Rectum (tissue), 1 donor: ENCODE results near the genes OR4A5, OR4A16, OR5J2 and OR8H1.

- PRO-cap, result unidirectional peak, minus-strand start at chr11:47187589
These were observed 1.0 kb upstream of the PACSIN3 start for GRCh38 chr11:47186915-47187995.

- PRO-cap, result no peak
These were observed 5.0 kb downstream of the MYBPC3 start for GRCh38 chr11:47347241-47348119.

DNA sequence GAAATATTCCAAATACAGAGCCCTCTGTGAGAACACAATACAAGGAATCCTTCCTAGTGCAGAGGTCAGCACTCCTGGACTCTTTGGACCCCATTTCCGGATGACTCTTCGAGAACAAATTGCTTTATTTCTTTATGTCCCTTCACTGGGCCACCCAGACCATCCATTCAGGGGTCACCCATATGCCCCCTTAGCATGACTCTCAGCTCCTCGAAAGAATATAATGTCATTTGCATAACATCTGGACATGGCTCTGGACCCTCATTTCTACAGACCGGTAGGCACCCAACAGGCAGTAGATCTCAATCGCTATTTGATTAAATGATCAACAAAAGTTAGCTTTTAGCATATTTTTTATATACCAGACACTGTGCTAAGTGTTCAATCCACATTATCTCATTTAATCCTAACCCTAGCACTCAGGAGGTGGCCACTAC, 12.6 kb upstream of the MYBPC3 start:
- PRO-cap, result no peak

GRCh38 chr11:47376249-47377480, 1.7 kb downstream of the SPI1 start:
- PRO-cap, result no peak

GRCh38 chr11:47377924-47378253, 458 bp downstream of the SPI1 start:
- PRO-cap, result no peak

GRCh38 chr11:47392778-47393742, 14.7 kb upstream of the SPI1 start:
- PRO-cap, result no peak

GRCh38 chr11:47589921-47590651, 3.6 kb downstream of the FAM180B start:
- PRO-cap, result unidirectional peak, minus-strand start at chr11:47589996

DNA sequence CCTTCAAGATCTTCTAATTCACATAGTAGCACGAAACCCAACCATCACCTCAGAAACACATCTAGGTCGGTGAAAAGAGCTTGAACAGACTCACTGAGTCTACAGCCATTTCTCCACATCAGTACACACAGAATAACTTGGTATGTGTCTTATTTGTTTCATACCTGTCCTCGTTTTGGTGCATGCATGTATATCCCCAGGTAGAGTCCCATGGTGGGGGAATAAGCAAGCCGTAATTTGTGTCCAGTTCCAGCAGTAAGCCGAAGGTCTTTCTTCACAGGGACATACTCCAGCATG, 12.7 kb downstream of the NUP160 start:
- PRO-cap, result no peak

- PRO-cap, result no peak
These were observed 10.9 kb downstream of the NUP160 start for GRCh38 chr11:47836796-47838025.

- PRO-cap, result unidirectional peak, minus-strand start at chr11:47849240
These were observed 881 bp upstream of the NUP160 start for GRCh38 chr11:47849131-47849330.

DNA sequence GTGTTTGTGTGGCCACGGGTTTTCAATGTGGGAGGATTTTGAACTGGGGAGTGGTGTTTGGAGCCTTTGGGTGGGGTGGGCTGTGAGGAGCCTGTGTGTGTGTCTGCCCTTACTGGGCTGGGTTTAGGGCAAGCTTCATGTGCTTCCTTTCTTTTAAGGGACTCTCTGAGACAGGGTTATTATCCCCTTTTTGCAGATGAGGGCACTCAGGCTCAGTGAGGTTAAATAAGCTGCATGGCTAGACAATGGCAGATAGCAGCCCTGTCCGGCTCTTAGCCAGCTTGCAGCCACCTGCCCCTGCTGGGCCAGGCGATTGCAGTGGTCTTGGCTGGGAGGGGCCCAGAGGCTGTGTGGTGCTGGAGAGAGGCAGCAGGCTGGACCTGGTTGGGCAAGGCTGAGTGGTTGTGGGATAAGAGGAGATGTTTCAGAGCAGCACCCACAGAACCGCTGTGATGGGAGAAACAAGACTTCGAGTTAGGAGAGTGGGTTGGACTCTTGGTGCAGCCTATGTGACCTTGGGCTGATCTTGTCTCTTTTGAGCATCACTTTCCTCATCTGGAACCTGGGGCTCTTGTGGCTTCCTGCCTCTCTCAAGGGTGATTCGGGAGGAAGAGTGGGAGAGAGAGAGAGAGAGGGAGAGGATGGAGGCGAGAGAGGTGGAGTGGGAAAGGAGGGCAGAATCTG, 25.5 kb downstream of the PTPRJ start:
- PRO-cap, result no peak

DNA sequence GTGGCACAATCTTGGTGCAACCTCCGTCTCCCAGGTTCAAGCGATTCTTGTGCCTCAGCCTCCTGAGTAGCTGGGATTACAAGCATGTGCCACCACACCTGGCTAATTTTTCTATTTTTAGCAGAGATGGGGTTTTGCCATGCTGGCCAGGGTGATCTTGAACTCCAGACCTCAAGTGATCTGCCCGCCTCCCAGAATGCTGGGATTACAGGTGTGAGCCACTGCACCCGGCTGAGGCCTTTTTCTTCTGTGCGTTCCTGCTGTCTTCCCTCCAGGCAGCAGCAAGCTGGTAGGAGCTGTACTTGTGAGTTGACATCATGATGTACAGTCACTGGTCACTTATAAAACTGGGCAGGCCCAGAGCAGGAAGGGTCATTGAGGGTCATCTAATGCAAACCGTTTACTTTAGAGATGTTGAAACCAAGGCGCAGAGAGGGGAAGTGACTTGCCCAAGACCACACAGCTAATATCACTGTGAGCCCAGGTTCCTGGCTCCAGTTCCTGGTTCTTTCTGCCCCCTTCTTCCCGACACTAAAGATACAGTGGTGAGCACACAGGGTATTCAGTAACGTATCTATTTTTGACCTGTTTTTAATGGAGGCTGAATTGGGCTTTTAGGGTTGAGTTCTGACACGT, 27.2 kb downstream of the PTPRJ start:
- PRO-cap, result no peak

- PRO-cap, result no peak
These were observed 28.6 kb downstream of the PTPRJ start for GRCh38 chr11:48008835-48009483.

GRCh38 chr11:48077807-48078614, 97.7 kb downstream of the PTPRJ start:
- PRO-cap, result no peak

GRCh38 chr11:48114432-48114855, 102.2 kb upstream of the OR4B1 start:
- PRO-cap, result no peak

DNA sequence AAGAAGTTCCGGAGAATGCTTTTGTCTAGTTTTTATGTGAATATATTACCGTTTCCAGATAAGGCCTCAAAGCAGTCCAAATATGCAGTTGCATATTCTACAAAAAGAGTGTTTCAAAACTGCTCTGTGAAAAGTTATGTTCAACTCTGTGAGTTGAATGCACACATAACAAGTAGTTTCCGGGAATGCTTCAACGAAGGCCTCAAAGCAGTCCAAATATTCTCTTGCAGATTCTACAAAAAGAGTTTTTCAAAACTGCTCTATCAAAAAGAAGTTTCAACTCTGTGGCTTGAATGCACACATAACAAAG, 67.9 kb downstream of the TRIM51G start:
- PRO-cap, result no peak

DNA sequence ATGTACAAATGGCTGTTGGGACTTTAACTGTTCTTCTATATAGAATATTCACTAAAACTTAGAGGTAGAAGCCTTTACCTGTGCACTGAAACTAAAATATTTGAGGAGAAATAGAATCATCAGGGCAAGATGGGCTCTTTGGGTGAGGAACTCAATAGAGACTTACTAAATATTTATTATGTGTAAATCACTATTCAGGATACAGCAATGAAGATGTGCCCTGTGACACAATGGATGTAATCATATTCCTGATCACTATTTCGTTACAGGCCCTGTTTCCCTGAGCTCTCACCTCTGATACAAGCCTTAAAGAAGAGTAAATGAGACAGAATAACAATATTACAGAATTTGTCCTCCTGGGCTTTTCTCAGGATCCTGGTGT, at the start of gene OR4A5:
OR4A5 (plus strand) TSS at position 268 of the 382 bp plus-strand sequence.
- PRO-cap, result no peak

DNA sequence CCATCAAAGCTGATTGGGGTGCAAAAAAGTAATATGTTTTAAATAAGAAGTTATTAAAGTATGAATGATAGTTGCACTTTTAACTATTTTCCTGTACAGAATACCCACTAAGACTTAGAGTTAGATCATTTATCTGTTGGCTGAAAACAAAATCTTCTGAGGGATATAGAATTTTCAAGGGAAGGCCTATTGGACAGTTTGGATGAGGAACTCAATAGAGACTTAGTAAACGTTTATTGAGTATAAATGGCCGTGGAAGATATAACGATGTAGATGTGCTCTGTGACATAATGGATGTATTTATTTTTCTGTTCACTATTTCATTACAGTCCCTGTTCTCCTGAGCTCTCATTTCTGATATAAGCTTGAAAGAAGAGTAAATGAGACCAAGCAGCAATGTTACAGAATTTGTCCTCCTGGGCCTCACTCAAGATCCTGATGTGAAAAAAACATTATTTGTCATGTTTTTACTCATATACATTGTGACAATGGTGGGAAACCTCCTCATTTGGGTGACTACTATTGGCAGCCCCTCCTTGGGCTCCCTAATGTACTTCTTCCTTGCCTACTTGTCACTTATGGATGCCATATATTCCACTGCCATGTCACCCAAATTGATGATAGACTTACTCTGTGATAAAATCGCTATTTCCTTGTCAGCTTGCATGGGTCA, at the start of gene OR4A16:
OR4A16 (plus strand) TSS at position 381 of the 673 bp plus-strand sequence.
- PRO-cap, result no peak

DNA sequence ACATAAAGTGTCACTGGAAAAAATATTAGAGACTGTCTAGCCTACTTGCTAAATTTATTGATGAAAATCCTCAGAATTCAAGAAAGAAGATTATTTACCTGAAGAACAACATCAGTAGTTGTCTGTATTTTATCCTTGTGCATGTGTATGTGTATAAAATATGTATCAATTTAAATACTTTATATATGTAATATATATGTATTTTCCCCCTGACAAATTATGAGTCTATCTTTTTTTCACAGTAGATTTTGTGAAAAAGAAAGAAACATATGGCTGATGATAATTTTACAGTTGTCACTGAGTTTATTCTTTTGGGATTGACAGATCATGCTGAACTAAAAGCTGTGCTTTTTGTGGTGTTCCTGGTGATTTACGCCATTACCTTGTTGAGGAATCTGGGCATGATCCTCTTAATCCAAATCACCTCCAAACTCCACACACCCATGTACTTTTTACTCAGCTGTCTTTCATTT, at the start of gene OR5J2:
OR5J2 (plus strand) TSS at position 270 of the 473 bp plus-strand sequence.
- PRO-cap, result no peak

DNA sequence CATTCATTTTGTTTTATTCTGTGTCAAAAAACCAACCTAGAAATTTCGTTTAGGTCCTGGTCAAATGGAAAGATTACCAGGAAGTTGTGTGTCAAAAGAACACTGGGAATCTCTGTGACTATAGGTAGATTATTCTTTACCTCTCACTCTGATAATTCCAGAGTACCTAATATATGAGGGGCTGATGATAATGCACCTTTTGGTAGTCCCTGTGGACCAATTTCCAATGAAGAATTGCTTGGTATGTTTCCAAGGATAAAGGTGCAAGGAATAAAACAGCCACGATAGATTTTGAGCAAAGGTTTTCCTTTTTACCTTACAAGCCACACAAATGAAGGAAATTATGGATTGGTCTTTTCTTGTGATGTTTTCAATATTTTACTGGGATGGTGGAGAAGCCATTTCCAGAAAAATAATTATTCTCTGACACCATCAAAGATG, at the start of gene OR8H1:
OR8H1 (minus strand) TSS at position 134 of the 441 bp plus-strand sequence.
- PRO-cap, result no peak